SJCRH30 (cell line): ENCODE data around the gene HSPB2.

DNA sequence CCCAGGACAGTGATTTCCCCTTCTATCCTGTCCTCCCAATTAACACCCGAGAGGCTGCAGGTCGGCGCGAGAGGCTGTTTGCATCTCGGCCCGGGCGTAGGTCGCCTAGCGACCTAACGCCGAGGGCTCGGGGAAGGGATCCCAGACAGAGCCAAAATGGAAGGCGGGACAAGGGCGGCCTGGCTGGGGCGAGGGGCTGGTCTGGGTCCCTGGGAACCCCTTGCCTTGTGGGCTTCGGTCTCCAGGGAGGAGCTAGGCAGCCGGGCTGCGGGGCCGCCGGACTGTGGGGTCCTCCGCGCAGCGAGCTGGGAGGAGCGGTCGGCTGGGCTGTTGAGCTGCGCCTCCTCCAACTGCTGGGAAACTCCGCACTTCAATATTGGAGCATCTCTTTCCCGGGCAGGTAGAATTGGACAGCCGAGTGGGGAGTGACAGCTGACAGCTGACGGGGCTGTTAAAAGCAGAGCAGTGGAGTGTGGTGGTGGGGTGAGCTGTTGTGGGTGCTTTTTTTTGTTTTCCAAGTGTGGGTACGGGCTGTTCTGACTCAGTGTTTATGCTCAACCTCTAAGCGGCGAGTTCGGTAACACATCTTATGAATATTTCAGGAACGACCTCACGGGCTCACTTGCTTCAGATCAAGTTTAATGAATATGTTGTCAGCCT, 785 bp downstream of the ELMOD1 start:
- RAMPAGE, long total RNA, result no peak

- RAMPAGE, long total RNA, result no peak
These were observed 18.6 kb downstream of the SLC35F2 start for GRCh38 chr11:107839841-107840462.

DNA sequence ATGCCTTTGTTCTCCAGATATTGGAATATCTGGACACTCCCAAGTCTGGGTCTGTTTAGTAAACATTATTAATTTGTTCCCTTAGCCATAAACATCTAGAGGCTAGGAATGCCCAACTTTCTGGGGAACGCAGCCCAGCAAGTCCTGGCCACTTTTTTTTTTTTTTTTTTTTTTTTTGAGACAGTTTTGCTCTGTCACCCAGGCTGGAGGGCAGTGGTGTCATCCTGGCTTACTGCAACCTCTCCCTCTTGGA, 7.4 kb downstream of the RAB39A start:
- RAMPAGE, long total RNA, result no peak

- RAMPAGE, long total RNA, result no peak
These were observed 14.1 kb upstream of the ACAT1 start for GRCh38 chr11:108107003-108107841.

DNA sequence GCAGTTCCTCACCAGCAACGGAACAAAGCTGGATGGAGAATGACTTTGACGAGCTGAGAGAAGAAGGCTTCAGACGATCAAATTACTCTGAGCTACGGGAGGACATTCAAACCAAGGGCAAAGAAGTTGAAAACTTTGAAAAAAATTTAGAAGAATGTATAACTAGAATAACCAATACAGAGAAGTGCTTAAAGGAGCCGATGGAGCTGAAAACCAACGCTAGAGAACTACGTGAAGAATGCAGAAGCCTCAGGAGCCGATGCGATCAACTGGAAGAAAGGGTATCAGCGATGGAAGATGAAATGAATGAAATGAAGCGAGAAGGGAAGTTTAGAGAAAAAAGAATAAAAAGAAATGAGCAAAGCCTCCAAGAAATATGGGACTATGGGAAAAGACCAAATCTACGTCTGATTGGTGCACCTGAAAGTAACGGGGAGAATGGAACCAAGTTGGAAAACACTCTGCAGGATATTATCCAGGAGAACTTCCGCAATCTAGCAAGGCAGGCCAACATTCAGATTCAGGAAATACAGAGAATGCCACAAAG, 38.8 kb downstream of the ATM start:
- RAMPAGE, long total RNA, result no peak

DNA sequence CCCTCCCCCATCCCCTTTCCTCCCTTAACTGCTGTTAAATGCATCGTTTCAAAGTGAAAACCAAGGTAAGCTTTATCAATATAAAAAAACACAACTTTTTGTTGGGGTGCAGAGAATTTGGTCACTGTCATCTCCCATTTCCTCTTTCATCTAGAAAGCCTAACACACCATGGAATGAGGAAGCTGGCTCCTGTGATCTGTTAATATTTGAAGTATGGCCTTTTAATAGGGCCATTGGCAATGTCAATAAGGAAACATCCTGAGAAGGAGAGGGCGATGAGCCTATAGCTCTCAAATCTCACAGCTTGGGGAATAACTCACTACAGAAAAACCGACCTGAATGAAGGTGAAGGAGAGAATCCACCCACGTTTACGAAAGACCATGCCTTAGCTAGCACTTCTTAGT, 6.9 kb downstream of the EXPH5 start:
- RAMPAGE, long total RNA, result no peak

- RAMPAGE, long total RNA, result no peak
These were observed 58.2 kb downstream of the DDX10 start for GRCh38 chr11:108722854-108723682.

DNA sequence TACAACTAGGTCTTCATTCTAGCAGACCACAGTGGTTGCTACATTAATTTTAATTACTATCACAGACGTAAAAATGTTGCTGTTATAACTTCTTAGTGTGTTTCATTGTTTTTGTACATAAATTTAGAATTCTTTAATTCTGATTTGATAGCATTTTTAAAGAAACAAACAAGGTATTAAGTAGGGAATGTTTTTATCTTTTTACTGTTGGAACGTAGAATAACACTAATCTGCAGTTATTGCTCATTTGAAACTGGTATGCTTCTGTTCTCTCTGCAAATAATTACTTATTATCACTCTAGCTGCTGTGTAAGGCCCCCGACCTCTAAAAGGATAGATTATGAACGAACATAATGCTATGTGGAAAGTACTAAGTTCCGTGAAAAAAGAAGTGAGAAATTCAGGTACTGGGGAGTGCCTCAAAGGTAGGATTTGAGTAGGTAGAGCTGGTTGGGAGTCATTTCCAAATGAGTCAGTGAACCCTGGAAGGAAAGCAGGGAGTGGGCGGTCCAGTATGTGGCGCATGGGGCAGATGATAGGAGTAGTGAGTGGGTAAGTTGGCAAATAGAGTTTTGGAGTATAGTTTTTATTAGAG, 2.2 kb downstream of the ZC3H12C start:
- RAMPAGE, long total RNA, result no peak

DNA sequence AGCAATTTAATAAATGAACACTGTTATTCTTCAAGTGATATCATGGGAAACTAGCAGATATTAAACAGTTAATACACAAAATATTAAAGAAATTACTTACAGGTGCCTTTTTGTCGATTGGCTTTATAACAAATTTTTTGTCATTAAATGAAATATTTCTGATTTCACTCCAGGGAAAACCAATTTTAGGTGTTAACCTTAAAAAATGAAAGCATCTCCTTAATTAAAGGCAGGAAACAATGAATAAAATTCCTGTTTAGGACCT, 41.3 kb downstream of the RDX start:
- RAMPAGE, long total RNA, result no peak

DNA sequence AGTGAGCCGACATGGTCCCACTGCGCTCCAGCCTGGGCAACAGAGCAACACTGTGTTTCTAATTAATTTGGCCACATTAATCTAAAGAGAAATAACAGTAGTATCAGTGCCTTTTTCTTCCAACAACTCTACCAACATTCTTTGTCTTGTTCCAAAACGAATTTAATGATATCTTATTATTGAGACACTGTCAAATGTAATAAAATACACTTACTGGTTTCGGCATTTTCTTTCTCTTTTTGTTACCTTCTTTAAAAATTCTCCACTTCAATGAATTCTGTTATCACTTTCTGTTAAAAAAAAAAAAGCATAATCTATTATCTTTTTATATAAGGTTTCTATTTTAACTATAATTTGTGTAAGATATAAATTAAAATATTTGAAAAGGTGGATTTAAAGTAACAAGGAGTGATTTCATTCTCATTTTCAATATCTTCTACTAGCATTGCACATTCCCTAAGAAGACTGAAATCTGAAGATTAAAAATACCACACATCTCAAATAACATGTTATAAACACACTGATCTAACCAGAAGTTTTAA, 16.9 kb downstream of the RDX start:
- RAMPAGE, long total RNA, result no peak

- RAMPAGE, long total RNA, result no peak
These were observed 1.2 kb downstream of the RDX start for GRCh38 chr11:110295172-110295639.

GRCh38 chr11:110337655-110338299, 41.4 kb upstream of the RDX start:
- RAMPAGE, long total RNA, result no peak

GRCh38 chr11:110430293-110431003, 700 bp downstream of the FDX1 start:
- RAMPAGE, long total RNA, result no peak

- RAMPAGE, long total RNA, result no peak
These were observed 1.2 kb downstream of the FDX1 start for GRCh38 chr11:110431004-110431218.

GRCh38 chr11:111359998-111360880, 18.8 kb downstream of the POU2AF1 start:
- RAMPAGE, long total RNA, result no peak

GRCh38 chr11:111436681-111437233, 57.7 kb upstream of the POU2AF1 start:
- RAMPAGE, long total RNA, result no peak

DNA sequence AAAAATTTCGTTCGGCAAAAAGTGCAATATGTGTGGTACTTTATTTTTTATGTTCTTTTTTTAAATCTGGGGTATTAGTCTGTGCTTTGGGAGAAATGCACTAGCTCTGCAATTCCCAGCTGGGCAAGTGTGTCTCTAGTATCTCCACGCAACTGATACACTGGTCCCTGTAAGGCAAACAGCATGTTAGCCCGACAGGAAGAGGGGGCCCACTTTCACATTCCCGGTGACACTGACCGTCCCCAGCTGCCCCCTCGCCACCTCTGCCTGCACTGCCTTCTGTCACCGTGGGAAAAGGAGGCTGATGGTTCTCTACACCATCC, 39.3 kb downstream of the PPP2R1B start:
- RAMPAGE, long total RNA, result no peak

- RAMPAGE, long total RNA, result no peak
These were observed 3.0 kb downstream of the PPP2R1B start for GRCh38 chr11:111763202-111763634.

- RAMPAGE, long total RNA, result no peak
These were observed 47.7 kb downstream of the ALG9 start for GRCh38 chr11:111823650-111824162.

- RAMPAGE, long total RNA, result start-site peak on the minus strand at chr11:111913153-111913218, 28 and 6 reads in 2 replicates
These were observed at the start of gene HSPB2 for GRCh38 chr11:111912365-111913378. HSPB2 (plus strand) TSS chr11:111912734.